Mesenchymal stem cell of the bone marrow (primary cell): ENCODE measurements around the genes HDAC4 and PPP1R7.

GRCh38 chr2:239318850-239320006 is 81.6 kb downstream of the HDAC4 start:
- CAGE, long polyA plus RNA: no peak

GRCh38 chr2:239400706-239401487 is at the start of gene HDAC4:
HDAC4 (minus strand) TSS chr2:239401020.
- CAGE, long polyA plus RNA: no peak

- CAGE, long polyA plus RNA: no peak
Observed at GRCh38 chr2:239439233-239439913, 38.6 kb upstream of the HDAC4 start.

GRCh38 chr2:239440111-239441102 is 39.6 kb upstream of the HDAC4 start:
- CAGE, long polyA plus RNA: no peak

DNA sequence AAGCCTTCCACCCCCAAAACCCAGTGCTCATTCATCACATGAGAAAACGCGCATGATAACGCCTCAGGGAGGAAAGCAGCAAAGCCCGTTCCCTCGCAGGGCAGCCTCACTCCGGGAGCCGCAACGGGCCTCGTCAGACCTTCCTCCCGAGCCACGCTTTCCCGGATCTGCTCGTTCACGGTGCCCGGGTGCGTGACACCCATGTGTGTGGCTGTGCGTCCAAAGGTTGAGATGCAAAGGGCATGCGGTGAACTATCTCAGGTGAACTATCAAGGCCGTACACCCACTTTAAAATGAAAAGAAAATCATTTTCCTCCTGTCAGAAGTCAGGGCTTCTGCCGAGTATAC is 59.8 kb downstream of the NDUFA10 start:
- CAGE, long polyA plus RNA: no peak

GRCh38 chr2:240095759-240096243 is 40.3 kb downstream of the COPS9 start:
- CAGE, long polyA plus RNA: no peak

- CAGE, long polyA plus RNA: no peak
Observed at GRCh38 chr2:240130575-240130980, 5.5 kb downstream of the COPS9 start.

DNA sequence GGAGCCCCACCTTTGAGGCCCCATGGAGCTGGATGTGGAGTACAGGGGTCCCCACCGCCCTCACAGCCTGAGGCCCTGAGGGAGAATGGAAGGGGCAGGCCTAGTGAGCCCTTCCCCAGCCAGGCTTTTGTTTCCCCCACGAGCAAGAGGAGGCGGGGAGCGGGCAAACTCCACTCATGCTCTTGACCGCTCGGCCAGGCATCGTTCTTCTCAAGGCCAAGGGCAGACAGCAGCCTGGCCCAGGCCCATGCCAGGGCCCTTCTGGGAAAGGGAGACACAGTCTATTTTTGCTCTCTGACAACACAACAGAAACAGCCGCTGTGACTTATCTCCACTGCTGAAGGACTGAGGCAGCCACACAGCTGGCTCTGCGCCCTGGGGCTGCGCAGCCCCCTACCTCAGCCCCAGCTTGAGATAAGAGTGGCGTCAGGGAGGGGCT is 118.7 kb upstream of the OTOS start:
- CAGE, long polyA plus RNA: no peak

- CAGE, long polyA plus RNA: no peak
Observed at GRCh38 chr2:240566125-240566930, 2.0 kb upstream of the RNPEPL1 start.

GRCh38 chr2:240567455-240567685 is 914 bp upstream of the RNPEPL1 start:
- CAGE, long polyA plus RNA: no peak

DNA sequence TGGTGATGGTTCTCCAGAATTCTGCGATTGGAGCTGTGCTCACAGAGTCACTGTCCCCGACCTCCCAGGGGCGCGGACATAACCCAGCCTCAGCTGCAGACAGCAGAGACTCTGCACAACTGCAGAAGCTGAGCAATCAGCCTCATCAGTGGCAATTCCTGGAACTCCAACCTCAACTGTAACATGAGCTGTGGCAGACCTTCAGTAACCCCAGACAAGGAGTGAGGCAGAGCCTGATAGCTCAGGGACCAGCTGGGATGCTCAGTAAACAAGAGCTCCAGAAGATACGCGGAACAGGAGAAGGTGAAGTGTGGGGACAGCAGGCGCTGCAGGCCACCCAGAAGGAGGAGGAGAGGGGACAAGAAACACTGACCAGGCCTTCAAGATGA is 12.4 kb upstream of the GPR35 start:
- CAGE, long polyA plus RNA: no peak

- CAGE, long polyA plus RNA: no peak
Observed at GRCh38 chr2:240633478-240633729, 8.1 kb downstream of the GPR35 start.

GRCh38 chr2:240967207-240967895 is 31.1 kb upstream of the SNED1 start:
- CAGE, long polyA plus RNA: no peak

DNA sequence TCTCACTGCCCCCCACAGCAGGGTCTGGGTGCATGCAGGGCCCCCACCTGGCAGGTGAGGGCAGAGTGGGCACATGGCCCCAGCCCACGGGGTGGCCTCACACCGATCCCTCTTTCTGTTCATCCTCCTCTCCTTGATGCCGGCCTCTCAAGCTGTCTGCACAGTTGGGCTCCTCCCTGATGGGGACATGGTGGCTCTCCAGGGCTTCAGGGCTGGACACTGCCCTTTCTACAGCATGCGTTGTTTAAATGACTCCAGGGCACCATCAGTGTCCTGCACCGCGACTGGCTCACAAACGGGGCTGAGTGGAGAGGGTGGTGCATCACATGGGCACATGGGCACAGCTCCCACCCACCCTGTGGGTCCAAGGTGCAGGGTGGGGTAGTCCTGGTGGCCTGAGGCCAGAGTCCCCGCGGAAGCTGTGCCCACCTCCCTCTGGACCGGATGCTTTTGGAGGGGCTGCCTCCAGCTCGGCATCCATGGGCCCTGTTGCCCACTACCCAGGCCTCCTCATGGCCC is 12.5 kb upstream of the SNED1 start:
- CAGE, long polyA plus RNA: no peak

GRCh38 chr2:241073467-241073996 is 28.6 kb downstream of the MTERF4 start:
- CAGE, long polyA plus RNA: no peak

DNA sequence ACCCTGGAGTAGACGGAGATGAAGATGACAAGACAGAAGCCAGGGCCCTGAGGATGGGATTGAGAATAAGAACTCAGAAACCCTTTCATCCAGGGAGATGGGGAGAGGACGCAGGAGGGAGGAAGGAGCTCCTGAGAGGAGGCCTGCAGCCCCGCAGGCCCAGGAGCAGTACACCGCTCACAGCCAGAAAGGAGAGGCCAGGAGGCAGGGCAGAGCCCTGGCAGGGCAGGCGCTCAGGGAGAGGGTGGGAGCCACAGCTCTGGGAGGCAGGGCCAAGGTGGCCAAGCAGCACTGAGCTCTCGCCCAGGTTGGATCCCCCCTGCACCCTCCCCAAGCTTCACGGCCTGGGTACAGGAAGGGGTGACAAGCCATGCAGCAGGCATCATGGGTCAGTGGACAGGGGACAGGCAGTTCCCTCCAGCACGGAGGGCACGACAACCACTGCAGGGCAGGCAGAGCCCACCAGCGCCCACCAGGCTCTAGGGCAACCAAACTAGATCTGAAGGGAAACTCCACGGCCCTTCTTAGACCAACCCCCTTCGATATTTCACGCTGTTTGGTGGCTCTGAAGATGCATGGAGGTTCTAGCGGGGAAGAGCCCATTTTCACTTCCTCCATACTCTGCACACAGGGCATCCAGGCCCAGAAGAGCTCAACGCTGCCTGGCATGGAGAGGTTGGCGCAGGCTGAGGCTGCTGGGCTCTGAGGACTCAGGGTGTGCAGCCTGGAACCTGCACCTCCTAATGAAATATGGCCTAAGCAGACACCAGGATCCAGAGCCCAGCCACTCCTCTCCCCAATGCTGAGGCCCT is 8.5 kb upstream of the MTERF4 start:
- CAGE, long polyA plus RNA: no peak

DNA sequence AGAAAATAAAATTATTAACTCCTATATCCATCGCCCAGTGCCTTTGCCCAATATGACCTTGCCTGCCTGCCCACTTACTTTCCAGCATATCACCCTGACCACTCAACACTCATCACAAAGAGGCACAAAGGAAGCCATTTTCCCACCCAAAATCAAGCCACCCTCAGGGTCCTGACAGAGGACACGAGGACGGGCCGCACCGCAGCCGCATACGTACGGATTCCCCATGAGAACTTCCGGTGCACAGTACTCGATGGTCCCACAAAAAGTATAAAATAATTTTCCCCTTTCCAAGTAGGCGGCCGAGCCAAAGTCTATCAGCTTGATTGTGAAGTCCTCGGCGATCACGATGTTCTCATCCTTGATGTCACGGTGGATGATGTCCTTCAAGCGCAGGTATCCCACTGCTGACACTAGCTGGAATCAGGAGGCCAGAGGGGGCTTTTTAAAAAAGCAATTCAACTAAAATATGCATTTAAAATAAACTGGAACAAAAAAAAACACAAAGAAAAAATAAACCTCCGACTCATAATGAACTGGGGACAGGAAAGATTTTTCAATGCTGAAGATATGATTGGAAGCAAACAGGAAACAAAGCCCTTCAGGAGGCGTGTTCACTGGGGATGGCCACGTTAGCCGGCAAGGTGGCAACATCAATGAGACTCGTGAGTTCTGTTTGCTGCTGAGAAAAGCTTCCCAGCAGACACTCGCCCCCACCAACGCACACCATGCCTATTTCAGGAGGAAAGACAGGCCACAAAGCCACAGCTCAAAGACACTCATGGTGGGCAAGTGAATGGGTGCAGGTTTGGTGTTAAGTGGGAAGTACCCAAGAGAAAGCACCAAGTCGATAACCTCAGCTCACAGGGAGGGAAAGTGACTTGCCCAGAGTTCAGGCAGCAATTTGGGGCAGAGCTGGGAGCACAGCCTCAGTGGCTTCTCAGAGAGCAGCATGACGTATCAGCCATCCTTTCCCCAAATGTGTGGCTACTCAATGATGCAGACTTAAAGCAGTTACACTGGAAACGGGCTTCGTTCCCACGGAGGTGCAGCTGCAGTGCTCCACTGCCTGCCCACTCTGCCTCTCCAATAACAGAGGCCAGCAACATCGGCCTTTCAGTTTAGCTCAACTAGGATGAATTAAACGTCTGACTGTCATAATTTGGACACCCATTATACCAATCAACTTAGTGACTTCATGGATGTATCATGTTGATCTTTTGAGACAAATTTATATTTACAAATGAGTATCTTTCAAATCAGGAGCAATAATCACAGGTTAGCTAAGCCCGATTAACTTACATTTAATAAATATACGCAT is 10.4 kb upstream of the MTERF4 start:
- CAGE, long polyA plus RNA: no peak

GRCh38 chr2:241149995-241151184 is at the start of gene PPP1R7:
PPP1R7 (plus strand) TSS chr2:241150467.
- CAGE, long polyA plus RNA: no peak

- CAGE, long polyA plus RNA: no peak
Observed at GRCh38 chr2:241262449-241263199, 52.8 kb downstream of the HDLBP start.

GRCh38 chr2:241279412-241280500 is 35.7 kb downstream of the HDLBP start:
- CAGE, long polyA plus RNA: no peak